Metastatic Liver Carcinoma in the Lung (tissue), 2 donors: Measurements from ENCODE around the genes CCNB1IP1, OSGEP, RNASE13, HNRNPC and OR10G3.

- PRO-cap, 2 experiments = peak in 2 of 2 experiments; most common plus-strand start chr14:20333051 (in 1); most common minus-strand start chr14:20332852 (in 1)
These were observed at the start of gene CCNB1IP1 for GRCh38 chr14:20332704-20333657. CCNB1IP1 (minus strand) TSS chr14:20333279.

GRCh38 chr14:20454239-20455126, at the start of gene OSGEP:
OSGEP (minus strand) TSS chr14:20454812.
- PRO-cap, 2 experiments = peak in 2 of 2 experiments; most common minus-strand start chr14:20454812 (in 2)

DNA sequence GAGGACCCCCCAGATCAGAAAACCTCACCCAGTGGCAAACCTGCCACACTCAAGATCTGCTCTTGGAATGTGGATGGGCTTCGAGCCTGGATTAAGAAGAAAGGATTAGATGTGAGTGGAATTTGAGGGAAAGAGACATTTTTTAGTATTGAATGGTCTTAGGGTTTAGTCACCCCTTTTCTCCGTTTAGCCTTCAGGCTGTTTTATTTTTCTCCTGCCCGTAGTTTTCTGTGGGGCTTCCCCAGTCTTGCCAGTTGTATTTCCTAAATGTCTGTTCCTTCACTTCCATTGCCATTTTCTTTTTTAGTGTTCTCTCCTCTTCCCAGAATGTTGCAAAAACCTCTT, 937 bp downstream of the APEX1 start:
- PRO-cap, 2 experiments = no peak in any of the 2 experiments

GRCh38 chr14:20456433-20457141, 1.6 kb downstream of the APEX1 start:
- PRO-cap, 2 experiments = no peak in any of the 2 experiments

DNA sequence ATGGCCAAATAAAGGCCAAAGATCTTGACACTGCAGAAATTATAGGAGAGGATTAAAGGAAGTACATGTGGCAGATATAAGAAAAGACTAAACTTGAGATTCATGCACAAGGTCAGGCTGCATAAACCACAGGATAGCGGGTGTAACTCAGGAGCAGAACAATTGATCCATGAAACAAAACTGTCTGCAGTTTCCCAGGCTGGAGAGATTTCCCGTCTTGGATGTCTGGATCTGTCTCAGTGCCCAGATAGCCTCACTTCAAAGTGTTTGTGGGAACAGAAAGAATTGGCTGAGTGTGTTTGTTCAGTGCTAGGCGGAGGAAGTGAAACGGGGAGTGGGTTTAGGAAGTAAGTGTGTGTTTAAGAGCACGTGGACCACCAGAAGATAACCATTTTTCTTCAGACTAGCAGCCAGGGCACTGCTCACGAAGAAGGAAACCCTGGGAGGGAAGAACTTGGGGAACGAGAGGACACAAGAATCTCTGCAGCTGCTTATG, 34.7 kb downstream of the PNP start:
- PRO-cap, 2 experiments = no peak in any of the 2 experiments

GRCh38 chr14:20516873-20517205, 47.6 kb downstream of the PNP start:
- PRO-cap, 2 experiments = no peak in any of the 2 experiments

DNA sequence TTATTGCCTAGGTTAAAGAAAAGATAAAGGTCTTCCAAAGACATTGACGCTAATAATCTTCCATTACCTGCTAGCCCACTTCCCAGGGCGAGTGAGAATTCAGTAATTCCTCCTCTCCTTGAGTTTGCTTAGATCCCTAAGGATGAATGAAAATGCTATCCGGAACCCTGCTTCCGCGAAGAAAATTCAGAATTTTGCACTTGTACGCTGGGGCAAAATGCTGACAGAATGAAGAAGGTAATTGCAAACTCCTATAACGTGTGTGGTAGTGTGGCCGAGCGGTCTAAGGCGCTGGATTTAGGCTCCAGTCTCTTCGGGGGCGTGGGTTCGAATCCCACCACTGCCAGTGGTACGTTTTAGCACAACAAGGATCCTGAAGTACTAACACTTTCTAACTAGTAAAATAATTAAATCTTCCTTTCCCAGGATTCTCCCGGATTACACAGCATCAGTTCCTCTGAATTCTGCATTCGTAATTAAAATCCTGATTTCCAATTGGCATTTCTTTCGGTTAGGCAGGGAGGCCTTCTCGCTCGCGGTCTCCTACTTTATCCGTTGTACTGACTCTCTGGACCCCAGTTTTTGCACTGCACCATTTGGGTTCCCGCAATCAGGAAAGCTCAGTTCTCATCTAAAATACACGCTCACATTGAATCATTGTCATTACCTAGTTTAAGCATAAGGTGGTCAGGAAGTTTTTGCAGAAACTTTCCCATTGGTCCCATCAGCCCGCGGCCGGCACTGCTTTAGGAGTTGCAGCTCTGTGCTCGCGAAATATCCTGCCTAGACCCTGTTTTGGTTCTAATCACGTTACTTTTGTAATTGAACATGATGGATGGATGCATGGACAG, 16.2 kb downstream of the OR6S1 start:
- PRO-cap, 2 experiments = no peak in any of the 2 experiments

DNA sequence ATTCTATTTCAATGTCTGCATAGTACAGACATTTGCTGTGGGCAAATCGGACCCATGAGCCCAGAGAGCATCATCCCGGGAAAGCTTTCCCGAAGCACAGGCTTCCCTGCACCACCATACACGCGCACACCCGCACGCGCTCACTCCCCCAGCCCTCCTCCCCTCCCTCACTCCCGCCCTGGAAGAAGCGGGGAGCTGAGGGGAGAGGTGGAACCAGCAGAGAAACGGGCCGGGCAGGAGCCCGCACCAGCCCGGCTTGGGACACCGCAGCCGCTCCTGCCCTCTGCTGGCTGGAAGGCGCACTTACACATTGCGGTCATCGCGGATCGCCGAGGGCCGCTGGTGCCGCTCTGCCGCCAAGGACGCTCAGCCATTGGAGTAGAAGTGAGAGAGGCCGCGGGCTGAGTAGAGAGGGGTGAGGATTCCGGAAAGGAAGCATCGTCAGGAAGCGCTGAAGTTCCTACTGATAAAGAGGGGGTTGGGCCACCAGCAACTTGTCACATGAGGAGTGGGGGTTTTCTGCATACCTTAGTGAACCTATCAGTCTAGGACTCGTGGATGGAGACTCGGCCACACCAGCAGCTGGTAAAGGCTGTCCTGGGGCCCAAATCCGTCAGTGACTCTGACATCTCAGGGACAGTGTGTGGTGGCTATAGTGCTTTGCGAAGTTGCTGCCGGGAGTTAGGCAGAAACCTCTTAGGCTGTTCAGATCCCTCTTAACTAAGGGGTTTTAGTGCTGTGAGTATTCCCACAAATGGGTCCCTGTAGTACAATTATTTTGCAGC, 16.2 kb downstream of the RNASE2 start:
- PRO-cap, 2 experiments = peak in 2 of 2 experiments; most common plus-strand start position 408 of the sequence (in 1); most common minus-strand start position 141 of the sequence (in 1)

DNA sequence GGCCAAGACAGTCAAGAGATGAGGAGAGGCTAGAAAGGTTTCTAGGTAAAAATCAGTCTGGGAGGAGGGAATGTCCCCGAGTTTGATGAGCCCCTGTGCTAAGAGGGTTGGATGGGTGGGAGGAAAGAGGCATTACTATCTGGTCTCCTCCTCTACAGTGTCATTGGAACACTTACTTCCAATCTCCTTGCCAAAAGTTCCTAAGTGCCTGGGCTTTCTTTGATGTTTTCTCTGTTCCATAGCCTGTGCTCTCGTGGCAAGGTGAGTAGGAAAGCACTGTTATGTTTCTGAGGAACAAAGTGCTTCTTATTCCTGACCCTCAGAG, at the start of gene RNASE13:
TSS of gene RNASE13 (minus strand) at position 75 of the 325 bp plus-strand sequence.
- PRO-cap, 2 experiments = no peak in any of the 2 experiments

- PRO-cap, 2 experiments = peak in 1 of 2 experiments; most common plus-strand start chr14:21054705 (in 1); most common minus-strand start chr14:21054564 (in 1)
These were observed 3.2 kb upstream of the RNASE8 start for GRCh38 chr14:21054347-21054861.

GRCh38 chr14:21061450-21061820, 3.8 kb downstream of the RNASE8 start:
- PRO-cap, 2 experiments = no peak in any of the 2 experiments

DNA sequence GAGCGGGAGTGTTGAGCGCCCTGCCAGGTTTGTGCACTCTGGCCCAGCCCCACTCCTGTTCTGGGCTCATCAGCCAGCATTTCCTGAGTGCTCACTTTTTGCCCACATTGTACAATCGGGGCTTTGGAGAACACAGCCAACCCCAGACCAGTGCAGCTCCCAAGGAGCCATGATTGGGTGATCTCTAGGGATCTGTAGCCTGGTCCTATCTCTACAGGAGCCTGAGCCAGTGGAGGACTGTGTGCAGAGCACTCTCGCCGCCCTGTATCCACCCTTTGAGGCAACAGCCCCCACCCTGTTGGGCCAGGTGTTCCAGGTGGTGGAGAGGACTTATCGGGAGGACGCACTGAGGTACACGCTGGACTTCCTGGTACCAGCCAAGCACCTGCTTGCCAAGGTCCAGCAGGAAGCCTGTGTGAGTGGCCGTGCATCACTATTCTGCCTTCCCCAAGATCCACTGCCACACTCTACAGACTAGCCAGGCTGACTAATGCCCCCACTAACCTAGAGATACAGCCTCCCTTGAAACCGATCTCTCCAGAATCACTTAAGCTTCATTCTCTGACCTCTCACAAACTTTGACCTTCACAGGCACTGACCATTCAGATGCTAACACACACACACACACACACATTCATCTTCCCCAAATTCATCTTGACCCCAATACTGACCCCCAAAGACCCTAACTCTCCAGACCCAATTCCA, 2.9 kb downstream of the ARHGEF40 start:
- PRO-cap, 2 experiments = no peak in any of the 2 experiments

GRCh38 chr14:21086477-21087097, 11.9 kb downstream of the ZNF219 start:
- PRO-cap, 2 experiments = no peak in any of the 2 experiments

GRCh38 chr14:21092256-21093299, 5.9 kb downstream of the ZNF219 start:
- PRO-cap, 2 experiments = no peak in any of the 2 experiments

GRCh38 chr14:21099145-21099864, 850 bp upstream of the ZNF219 start:
- PRO-cap, 2 experiments = no peak in any of the 2 experiments

- PRO-cap, 2 experiments = no peak in any of the 2 experiments
These were observed 25.2 kb downstream of the HNRNPC start for GRCh38 chr14:21243729-21244845.

DNA sequence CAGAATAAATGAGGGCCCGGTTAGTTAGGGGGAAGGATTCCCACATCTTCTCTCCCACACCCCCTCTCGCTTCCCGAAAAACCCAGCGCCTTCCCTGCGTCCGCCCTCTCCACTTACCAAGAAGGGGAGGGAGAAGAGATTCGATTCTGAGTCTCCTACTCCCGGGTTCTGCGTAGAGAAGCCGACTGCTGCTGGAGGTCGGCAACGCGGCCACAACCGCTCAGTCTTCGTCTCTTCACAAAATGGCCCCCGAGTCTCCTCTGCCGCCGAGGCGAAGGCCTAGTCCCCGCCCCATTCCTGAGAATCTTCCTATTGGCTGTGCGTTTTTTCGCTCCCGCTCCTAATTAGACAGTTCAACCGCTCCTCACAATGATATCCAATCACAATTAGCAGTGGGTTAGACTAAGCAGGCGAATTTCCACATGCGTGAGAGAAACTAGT, at the start of gene HNRNPC:
TSS of gene HNRNPC (minus strand) at position 262 of the 441 bp plus-strand sequence.
- PRO-cap, 2 experiments = peak in 2 of 2 experiments; most common minus-strand start position 239 of the sequence (in 2)

DNA sequence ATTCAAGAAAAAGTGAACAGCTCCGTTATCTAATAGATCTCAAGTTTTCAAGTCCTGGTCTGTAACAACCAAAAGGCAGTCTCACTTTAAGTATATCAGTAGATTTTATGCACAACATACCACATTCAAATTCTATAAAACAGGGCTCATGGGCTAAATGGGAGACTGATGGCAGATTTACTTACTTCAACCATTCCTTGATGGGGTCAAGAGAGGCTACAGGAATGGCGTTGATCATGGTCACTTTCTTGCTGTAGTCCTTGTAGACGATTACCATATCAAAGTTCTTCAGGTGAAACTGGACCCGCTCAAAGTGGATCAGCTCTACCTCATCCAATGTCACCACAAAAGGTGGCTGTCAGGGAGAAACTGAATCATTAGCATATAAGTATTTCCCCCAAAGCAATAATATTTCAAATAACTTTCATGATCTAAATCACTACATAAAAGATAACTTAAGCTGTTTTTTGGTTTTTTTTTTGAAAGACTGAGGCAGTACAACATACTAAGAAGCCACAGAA, 26.7 kb downstream of the SUPT16H start:
- PRO-cap, 2 experiments = no peak in any of the 2 experiments

DNA sequence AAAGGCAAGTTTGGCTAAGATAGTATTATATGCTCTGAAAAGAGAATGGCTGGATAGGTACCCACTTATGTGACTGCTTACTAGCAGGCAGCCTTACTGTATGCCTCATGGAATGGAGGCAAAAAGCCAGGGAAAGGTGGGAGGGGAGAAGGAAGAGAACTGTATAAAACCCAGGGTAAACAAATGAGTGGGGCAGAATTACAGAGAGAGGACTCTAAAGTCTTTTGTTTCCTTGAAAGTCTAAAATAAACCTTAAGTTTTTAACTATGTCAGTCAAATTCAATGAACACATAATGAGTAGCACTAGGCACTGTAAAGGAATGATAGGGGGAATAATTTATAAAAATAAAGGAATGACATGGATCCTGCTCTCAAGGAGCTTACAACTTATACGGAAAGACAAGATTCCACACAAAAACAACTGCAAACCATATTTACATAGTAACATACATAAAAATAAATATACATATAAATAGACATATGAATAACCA, 3.3 kb upstream of the CHD8 start:
- PRO-cap, 2 experiments = no peak in any of the 2 experiments

DNA sequence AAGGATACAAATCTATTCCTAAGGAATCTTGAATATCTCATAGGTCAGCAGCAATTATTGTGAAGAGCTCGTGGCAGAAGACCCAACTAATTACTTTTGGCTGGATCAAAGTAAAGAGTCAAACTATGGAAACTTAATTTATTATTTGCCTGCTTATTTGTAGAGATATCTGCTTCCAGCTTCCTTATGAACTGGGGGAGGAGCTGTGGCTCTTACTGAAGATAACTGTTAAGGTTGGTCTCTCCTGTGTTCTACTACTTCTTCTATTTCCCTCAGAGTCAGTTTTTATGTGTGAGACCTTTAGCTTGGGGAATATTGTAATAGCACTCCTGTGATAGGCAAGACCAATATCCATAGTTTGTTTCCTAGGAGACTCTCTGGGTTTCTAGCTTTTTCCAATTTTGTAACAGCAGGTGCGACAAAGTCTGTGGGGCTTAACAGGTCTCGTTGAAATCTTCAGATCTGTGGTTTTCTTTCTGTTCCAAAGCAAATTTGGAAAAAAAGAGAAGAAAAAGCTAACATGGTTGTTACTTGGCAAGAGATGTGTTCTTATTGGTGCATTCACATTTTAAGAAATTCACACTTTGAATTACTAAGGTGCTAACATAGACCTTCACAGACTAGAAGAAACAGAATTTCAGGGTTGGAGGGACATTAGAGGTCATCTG, at the start of gene OR10G3:
TSS of gene OR10G3 (minus strand) at position 244 of the 668 bp plus-strand sequence.
- PRO-cap, 2 experiments = no peak in any of the 2 experiments